ENCODE results near the gene A4GALT.

GRCh38 chr22:42368119-42368447 lies 64.1 kb downstream of the NFAM1 start:
- RRBS: no CpG with 5 or more reads among the region's 12 CpGs

DNA sequence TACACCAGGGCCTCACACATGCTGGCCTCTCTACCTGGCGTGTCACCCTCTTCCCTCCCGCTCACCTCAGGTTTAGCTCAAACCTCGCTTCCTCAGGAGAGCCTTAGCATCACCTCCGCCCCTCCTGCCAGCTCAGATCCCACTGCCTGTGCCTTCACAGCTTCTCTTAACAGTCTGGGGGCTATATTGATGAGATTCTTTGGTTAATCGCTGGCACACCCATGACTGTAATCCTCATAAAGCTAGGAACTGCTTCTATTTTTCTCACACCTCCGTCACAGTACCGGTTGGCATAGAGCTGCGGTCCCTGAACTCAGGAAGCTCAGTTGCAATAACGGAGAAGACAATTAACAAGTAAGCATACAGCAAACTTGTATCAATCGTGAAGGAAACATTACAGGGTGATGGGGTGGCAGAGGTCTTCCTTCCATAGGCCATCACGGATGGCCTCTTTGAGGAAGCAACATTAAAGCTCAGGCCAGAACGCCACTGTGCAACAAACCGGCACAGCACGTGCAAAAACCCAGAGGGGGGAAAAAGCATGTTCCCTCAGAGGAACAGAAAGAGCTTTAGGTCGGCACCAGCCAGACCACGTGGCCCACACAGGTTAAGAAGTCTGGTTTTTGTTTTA lies 27.1 kb downstream of the SERHL2 start:
- RRBS: no CpG with 5 or more reads among the region's 16 CpGs

- RRBS: no CpG with 5 or more reads among the region's 22 CpGs
Measured at GRCh38 chr22:42581391-42581835, 27.7 kb downstream of the SERHL2 start.

GRCh38 chr22:42608295-42609668 lies 5.9 kb downstream of the POLDIP3 start:
- RRBS: no CpG with 5 or more reads among the region's 25 CpGs

- RRBS: 2% methylated on average over 15 of the region's 57 CpGs
Measured at GRCh38 chr22:42720710-42721121, at the start of gene A4GALT. A4GALT (minus strand) TSS chr22:42720870.

DNA sequence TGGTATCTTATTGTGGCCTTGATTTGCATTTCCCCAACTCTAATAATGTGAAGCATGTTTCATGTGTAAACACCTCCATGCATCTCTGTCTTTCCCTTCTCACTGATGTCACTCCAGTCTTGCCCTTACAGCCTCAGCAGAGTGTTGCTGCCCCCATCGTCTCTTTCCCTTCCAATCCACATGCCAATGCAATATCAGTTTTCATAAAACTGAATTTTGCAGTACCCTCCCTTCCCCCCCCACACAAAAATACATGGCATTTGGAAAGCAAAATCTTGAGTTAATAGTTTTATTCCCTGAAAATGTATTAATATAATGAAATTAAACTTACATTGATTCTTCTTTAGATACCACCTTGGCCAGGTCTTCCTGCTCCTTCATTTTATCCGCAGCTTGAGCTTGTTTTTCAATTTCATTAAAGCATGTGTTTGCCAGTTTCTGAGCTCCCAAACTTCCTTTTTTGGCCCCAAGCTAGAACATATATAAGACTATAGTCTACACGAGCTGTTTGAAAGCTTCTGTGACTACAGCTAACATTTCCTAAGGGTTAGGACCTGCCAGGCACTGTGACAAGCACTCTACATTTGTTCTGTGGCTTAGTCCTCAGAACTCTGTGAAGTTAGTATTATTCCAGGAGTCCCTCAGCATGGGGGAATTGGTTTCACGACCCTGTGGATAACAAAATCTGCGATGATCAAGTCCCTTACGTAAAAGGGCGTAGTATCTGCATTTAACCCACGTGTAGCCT lies 35.0 kb downstream of the ARFGAP3 start:
- RRBS: no CpG with 5 or more reads among the region's 8 CpGs

GRCh38 chr22:42889119-42889886 lies 32.2 kb upstream of the ARFGAP3 start:
- RRBS: no CpG with 5 or more reads among the region's 13 CpGs

- RRBS: 83% methylated on average over 1 of the region's 19 CpGs
Measured at GRCh38 chr22:42892345-42893430, 35.6 kb upstream of the ARFGAP3 start.

DNA sequence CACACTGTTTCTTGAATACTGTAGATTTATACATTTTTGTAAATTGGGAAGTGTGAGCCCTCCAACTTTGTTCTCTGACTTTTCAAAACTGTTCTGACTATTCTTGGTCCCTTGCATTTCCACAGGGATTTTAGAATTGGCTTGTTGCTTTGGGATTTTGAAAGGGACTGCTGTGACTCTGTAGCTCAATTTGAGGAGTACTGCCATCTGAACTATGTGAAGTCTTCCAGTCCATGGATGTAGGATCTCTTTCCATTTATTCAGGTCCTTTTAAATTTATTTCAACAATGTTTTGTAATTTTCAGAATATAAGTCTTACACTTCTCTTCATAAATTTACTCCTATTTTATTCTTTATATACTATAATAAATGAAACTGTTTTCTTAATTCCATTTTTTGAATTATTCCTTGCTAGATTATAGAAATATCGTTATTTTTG lies 72.1 kb downstream of the PACSIN2 start:
- RRBS: no CpG with 5 or more reads among the region's 1 CpG

DNA sequence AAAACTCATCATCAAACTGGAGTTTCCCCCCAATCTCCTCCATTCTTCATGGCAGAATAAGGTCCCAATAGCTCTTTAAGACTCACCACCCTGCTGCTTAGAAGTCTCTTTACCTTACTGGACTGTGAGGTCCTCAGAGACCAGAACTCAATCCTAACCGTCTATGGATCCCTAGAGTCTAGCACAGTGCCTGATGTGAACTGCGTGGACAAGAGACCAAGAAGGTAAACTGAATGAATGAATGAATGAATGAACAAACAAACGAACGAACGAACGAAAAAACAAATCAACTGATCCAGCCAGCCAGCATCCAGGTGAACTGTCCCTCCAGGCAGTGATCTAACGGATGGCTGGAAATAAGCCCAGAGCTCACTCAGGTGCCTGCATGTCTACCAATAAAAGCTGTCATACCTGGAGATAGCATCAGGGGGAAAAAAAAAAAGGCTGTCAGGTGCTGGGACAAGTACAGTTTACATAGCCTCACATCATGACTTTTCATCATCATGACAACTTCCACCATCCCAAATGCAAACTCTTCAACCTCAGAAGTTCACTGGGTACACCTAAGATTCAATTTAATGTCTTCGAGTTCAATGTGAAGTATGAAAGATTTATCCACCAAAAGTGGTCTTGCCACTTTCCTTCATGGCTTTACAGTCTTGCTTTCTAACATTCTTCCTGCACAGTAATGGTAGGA lies 59.8 kb downstream of the PACSIN2 start:
- RRBS: no CpG with 5 or more reads among the region's 8 CpGs

DNA sequence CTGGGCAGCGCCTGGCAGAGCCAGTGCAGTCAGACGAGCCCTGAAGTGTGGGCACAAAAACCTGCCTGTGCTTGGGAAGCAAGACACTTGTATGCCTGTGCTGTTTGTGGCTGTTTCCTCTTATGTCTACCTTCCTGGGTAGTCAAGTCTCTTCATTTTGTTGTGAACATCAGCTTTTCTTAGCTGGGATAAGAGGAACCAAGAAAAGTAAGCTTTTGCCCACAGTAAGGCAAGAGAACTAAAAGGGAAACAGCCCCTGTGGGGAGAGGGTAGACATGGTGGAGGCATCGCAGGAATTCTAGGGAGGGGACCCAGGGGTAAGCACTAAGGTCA lies 13.5 kb downstream of the PACSIN2 start:
- RRBS: no CpG with 5 or more reads among the region's 3 CpGs

GRCh38 chr22:43153694-43154142 lies 2.4 kb downstream of the TSPO start:
- RRBS: no CpG with 5 or more reads among the region's 9 CpGs

DNA sequence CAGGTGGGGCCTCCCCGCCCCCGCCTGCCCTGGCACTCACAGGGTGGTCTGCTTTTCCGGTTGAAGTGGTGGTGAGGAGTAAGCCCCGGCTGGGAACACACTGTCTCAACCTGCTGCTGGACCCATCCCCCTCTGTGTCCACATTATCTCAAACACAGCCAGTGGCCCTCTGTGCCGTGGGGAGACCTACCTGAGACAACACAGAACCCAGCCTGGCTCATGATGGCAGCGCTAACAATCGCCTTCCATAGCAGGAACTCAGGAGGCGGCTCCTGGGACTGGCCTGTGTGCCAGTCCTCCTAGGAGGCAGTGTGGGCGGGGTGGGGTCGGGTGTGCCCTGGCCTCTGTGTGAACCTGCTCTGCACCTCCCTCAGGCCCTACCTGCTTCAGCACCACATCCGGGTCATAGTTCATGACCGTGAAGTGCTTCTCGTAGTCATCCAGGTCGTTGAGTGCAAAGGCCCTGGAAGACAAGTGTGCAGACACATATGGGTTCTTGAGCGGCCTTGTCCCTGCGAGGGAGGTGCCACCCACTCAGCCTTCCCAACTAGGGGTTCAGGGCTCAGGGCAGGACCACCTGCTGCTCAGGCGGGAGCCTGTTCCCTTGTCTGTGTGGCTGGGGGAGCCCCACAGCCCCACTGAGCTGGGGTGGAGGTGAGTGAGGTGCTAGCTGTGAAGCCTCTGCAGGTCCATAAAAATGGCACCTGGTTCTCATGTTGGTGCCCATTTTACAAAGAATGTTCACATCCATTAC lies 15.3 kb downstream of the TTLL12 start:
- RRBS: 87% methylated on average over 3 of the region's 17 CpGs

GRCh38 chr22:43320738-43321268 lies 22.4 kb downstream of the SCUBE1 start:
- RRBS: 42% methylated on average over 12 of the region's 19 CpGs

DNA sequence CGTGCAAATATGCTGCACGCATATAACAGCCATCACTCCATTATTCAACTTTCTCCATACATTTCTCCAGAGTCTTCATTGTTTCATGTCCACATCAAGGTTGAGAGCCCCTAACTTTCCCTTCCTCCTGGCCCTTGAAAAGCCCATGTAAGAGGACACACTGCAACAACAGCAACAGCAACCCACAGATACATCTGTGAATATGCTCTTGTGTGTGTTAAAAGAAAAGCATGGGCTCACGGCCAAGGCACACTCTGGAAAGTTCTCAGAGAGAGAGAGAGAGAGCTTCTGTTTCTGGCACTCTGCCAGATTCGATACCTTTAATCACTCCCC lies 34.0 kb upstream of the MPPED1 start:
- RRBS: no CpG with 5 or more reads among the region's 4 CpGs

- RRBS: 33% methylated on average over 1 of the region's 8 CpGs
Measured at GRCh38 chr22:43390908-43391775, 20.7 kb upstream of the MPPED1 start.

GRCh38 chr22:43481916-43482164 lies 70.0 kb downstream of the MPPED1 start:
- RRBS: no CpG with 5 or more reads among the region's 11 CpGs

DNA sequence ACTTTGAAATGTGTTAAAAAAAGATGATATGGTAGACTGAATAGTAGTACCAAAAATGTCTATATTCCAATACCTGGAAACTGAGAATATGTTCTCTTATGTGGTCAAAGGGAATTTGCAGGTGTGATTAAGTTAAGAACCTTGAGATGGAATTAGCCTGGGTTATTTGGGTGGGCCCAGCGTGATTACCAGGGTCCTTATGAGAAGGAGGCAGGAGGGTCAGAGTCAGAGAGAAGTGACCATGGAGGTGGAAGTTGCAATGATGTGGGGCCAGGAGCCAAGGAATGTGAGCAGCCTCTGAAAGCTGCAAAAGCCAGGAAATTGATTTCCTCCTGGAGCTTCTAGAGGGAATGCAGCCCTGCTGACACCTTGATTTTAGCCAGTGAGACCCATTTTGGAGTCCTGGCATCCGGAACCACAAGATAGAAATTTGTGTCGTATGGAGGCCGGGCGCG lies 16.2 kb downstream of the PARVB start:
- RRBS: no CpG with 5 or more reads among the region's 6 CpGs

GRCh38 chr22:44199751-44200316 lies 19.1 kb downstream of the PARVG start:
- RRBS: no CpG with 5 or more reads among the region's 7 CpGs

GRCh38 chr22:44308920-44309679 lies 3.7 kb downstream of the SHISAL1 start:
- RRBS: no CpG with 5 or more reads among the region's 24 CpGs